BJ (cell line): Measurements from ENCODE around the genes H4C11, H4C12, H2BC17 and NKAPL.

GRCh38 chr6:26730465-26730715 is 70.8 kb upstream of the ZNF322 start:
- CAGE, long polyA plus RNA = no peak
- RRBS = no CpG with 5 or more reads among the region's 14 CpGs

DNA sequence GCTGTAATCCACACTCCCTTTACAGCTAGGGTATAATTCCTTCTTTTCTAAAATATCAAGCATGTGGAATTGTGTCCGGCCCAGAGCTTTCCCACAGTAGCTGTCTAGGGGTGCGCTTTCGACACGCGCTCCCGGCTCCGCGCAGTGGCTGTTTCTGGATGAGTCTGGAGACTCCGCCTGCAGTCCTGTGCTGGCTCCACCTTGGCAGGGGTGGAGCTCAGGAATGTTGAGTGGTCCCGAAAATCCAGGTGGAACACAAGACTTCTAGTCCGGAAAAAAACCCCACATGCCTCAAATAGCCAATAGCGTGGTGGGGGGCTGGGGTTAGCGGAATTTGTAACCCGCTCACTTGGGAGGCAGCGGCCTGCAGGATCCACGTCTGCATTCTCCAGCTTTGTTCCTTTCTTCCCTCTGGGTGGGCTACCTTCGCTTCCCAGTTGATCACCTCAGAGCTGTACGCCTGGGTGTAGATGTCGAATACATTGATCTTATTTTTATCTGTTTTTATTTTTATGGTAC is 83.9 kb upstream of the ZNF322 start:
- CAGE, long polyA plus RNA = no peak
- RRBS = 11% methylated on average over 6 of the region's 19 CpGs

DNA sequence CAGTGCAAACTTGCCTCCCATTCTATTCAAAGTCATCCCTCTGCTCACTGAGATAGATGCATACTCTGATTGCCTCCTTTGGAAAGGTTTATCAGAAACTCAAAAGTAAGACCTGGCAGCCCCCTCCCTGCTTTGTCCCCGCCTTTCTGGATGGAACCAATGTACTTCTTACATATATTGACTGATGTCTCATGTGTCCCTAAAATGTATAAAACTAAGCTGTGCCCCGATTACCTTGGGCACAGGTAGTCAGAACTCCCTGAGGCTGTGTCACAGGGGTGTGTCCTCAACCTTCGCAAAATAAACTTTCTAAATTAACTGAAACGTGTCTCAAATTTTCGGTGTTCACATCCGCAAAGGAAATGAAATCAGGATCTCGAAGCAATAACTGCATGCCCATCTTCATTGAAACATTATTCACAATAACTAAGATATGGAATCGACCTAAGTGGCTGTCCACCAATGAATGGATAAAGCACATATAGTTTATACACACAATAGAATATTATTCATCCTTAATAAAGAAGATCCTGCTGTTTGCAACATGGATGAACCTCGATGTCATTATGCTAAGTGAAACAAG is 114.1 kb downstream of the H2BC11 start:
- CAGE, long polyA plus RNA = no peak
- RRBS = no CpG with 5 or more reads among the region's 9 CpGs

- CAGE, long polyA plus RNA = no peak
- RRBS = no CpG with 5 or more reads among the region's 35 CpGs
These were observed 837 bp downstream of the H2BC12 start for GRCh38 chr6:27145519-27146516.

DNA sequence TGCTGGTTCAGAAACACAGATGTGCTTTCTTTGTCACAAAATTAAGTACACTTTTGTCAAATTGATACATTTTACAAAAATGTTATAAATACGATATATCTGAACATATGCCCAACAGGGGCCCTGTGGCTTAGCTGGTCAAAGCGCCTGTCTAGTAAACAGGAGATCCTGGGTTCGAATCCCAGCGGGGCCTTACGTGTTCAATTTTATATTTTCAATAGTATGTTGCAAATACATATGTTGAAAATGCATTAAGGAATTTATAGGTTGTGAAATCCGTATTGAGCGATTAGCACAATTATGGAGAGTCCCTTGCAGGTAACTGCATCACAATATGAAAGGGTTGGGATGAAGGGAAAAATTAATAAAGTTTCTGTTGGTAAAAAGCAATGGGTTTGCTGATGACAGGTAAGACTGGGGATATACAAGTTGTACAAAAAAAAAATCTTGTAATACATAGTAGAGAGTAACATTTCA is 15.3 kb downstream of the H2AC12 start:
- CAGE, long polyA plus RNA = no peak
- RRBS = no CpG with 5 or more reads among the region's 7 CpGs

DNA sequence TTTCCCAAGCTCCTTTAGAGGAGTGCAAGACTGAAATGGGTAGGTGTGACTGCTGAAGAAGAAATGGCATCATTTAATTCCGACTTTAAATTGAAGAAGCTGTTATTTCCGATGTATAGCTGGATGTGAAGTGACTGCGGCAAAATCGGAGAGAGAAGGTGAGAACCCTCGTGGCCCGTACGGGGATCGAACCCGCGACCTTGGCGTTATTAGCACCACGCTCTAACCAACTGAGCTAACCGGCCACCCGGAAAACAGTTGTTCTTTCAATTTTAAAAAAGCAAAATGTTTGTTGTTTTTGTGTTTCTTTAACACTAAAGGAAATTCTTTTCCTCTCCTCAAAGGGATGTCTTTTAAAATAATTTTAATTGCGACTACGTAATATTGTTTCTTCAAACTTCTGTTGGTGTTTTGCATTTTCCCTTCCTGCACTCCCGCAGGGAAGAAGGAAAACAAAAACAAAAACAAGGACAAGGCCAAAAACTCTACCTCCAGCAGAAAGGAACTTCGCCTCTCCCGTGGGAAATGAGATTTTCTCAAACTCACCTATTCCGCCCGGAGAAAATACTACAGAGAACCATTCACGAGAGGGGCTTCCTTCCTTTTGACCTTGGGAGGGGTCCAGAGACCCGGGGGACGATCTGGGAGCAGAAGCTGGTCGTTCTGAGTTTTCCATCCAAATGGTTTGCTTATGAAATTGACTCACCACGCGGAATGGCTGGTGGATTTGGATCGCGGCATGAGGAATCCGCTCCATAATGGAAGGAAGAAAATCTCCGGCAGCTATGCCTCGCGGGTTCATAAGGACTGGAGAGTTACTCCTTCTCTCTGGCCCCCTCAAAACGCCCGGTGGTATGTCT is 9.9 kb upstream of the PRSS16 start:
- CAGE, long polyA plus RNA = no peak
- RRBS = 5% methylated on average over 8 of the region's 35 CpGs

DNA sequence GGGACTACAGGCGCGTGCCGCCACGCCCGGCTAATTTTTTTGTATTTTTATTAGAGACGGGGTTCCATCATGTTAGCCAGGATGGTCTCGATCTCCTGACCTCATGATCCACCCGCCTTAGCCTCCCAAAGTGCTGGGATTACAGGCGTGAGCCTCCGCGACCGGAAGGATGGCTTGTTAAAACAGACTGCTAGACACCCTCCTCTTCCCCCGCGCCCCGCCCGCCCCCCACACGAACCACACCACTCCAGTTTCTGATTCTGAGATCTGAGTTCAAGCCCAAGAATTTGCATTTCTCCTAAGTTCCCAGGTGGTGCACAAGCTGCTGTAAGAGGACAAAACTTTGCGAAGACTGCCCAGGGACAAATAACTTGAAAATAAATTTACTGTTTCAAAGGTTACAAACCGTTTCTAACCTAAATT is 71.3 kb upstream of the ZNF184 start:
- CAGE, long polyA plus RNA = no peak
- RRBS = no CpG with 5 or more reads among the region's 19 CpGs

- CAGE, long polyA plus RNA = no peak
- RRBS = 0% methylated on average over 1 of the region's 15 CpGs
These were observed 144.8 kb upstream of the ZNF184 start for GRCh38 chr6:27617636-27618222.

DNA sequence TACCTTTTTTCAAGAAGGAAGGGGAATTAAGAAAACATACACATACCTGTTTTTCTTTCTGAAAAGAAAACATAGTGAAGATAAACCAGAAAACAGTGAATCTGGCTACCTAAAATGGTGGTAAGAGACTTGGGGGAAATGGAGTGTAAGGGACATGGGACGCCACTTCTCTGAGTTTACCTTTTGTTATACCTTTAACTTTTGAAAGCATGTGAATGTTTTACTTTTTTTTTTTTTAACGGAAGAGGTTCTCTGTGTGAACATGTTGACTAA is 28.9 kb downstream of the H2BC13 start:
- CAGE, long polyA plus RNA = no peak
- RRBS = no CpG with 5 or more reads among the region's 2 CpGs

DNA sequence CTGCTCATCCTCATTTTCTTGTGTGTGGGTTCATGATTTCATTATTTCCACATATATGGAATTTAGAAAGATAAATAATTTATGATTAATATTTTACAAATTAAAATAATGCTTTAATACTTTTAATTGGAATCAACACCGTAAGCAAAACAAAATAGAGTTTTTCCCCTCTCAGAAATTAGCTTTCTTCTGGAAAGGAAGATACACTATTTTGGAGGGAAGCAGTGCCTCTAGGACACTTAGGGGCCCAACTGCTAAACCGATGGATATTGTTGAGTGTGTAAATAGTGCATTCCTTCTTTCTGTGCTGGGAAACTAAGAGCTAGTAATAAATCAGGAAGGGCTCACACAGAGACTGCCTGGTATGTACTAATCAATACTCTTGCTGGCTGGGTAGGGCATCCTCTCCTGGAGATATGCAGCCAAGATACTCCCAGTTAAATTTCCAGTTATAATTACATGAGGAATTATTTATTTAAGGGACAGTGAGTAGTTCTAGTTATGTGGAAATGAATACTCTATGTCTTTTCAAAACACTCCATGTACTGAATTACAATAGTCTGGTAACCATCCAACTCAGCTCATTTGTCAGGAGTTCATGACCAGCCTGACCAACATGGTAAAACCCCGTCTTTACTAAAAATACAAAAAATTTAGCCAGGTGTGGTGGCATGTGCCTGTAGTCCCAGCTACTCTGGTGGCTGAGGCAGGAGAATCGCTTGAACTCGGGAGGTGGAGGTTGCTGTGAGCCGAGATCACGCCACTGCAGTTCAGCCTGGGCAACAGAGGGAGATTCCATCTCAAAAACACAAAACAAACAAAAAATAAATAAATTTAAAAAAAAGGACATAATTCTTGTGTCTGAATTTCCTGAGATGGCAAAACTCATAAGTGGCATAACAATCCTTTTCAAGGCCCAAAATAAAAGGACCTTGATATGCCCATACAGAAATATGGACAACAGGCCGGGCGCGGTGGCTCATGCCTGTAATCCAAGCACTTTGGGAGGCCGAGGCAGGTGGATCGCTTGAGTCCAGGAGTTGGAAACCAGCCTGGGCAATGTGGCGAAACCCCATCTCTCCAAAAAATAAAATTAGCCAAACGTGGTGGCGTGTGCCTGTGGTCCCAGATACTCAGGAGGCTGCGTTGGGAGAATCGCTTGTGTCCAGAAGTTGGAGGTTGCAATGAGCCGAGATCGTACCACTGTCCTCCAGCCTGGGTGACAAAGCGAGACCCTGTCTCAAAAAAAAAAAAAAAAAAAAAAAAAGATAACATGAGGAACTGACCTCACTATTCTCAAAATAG is 2.2 kb downstream of the H2AC14 start:
- CAGE, long polyA plus RNA = no peak
- RRBS = no CpG with 5 or more reads among the region's 20 CpGs

GRCh38 chr6:27823628-27824366 is at the start of gene H4C11:
H4C11 (plus strand) TSS chr6:27824092.
- CAGE, long polyA plus RNA = no peak
- RRBS = no CpG with 5 or more reads among the region's 51 CpGs

GRCh38 chr6:27829421-27829846 is 1.9 kb downstream of the H4C12 start:
- CAGE, long polyA plus RNA = no peak
- RRBS = no CpG with 5 or more reads among the region's 7 CpGs

DNA sequence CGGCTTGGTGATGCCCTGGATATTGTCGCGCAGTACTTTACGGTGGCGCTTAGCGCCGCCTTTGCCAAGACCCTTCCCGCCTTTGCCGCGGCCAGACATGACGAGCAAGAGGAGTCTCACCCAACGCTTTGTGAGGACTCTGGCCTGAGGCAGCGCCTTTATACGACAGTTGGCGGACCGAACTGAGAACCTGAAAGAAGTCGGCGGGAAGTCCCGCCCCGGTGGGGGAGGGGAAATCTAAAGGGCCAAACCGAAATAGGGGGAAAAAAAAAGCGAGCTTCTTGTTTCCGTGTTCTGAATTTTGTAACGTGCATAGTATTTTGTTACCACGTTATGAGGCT is at the start of gene H4C12:
Gene H4C12 (minus strand): TSS at position 132 of the 341 bp plus-strand sequence.
- CAGE, long polyA plus RNA = no peak
- RRBS = no CpG with 5 or more reads among the region's 25 CpGs

- CAGE, long polyA plus RNA = no peak
- RRBS = no CpG with 5 or more reads among the region's 14 CpGs
These were observed 285 bp upstream of the H2AC16 start for GRCh38 chr6:27864897-27865166.

GRCh38 chr6:27893315-27894274 is at the start of gene H2BC17:
H2BC17 (plus strand) TSS chr6:27893425.
- CAGE, long polyA plus RNA = no peak
- RRBS = no CpG with 5 or more reads among the region's 46 CpGs

DNA sequence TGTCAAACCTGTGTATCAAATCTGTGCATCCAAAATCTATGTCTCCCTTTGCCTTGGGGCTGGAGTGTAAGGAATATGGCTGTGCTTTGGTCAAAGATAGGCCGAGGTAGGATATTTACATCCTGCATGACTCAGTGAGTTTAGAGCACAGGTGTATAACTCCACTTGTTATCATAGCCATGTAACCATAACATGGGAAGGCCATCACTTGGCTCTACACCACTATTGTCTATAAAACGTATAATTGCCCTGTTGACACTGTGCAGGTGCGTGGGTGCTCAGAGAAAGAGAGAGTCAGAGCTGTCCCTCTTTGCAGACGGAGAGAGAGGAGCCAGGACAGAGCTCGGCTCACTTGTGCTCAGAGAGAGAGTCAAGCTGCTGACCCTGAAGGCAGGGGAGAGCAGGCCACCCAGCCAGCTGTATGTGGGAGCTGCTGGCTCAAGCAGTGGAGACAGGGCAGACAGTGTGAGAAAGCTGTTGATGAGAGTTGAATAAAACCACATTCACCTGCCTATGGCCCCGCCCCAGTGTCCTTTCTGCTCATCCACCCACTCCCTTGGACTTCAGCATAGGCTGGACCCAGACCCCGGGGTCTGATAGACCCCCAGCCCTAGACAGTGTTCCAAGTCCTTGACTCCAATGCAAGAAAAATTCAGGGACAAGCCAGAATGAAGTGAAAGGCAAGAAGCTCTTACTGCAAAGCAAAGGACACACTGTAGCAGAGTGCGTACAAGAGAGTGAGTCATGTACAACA is 46.1 kb downstream of the OR2B6 start:
- CAGE, long polyA plus RNA = no peak
- RRBS = no CpG with 5 or more reads among the region's 8 CpGs

- CAGE, long polyA plus RNA = no peak
- RRBS = no CpG with 5 or more reads among the region's 3 CpGs
These were observed 6.3 kb upstream of the ZKSCAN8 start for GRCh38 chr6:28135407-28135750.

DNA sequence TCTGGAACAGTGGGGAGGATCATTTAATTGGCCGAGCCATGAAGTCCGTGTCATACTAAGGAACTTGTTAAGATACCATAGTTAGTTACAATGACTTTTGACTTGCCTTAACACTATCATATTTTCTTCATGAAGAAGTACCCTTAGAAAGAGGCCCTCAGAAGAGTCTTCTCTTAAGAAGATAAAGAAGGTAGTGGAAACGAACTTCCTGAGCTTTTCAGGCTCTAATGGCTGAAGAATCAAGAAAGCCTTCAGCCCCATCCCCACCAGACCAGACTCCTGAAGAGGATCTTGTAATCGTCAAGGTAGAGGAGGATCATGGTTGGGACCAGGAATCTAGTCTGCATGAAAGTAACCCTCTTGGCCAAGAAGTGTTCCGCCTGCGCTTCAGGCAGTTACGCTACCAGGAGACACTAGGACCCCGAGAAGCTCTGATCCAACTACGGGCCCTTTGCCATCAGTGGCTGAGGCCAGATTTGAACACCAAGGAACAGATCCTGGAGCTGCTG is 6.6 kb downstream of the ZKSCAN8 start:
- CAGE, long polyA plus RNA = no peak
- RRBS = no CpG with 5 or more reads among the region's 9 CpGs

GRCh38 chr6:28258861-28259481 is at the start of gene NKAPL:
NKAPL (plus strand) TSS chr6:28259297.
- CAGE, long polyA plus RNA = start-site peak on the plus strand at chr6:28259283-28259335, 18 and 14 reads in 2 replicates
- RRBS = no CpG with 5 or more reads among the region's 35 CpGs

DNA sequence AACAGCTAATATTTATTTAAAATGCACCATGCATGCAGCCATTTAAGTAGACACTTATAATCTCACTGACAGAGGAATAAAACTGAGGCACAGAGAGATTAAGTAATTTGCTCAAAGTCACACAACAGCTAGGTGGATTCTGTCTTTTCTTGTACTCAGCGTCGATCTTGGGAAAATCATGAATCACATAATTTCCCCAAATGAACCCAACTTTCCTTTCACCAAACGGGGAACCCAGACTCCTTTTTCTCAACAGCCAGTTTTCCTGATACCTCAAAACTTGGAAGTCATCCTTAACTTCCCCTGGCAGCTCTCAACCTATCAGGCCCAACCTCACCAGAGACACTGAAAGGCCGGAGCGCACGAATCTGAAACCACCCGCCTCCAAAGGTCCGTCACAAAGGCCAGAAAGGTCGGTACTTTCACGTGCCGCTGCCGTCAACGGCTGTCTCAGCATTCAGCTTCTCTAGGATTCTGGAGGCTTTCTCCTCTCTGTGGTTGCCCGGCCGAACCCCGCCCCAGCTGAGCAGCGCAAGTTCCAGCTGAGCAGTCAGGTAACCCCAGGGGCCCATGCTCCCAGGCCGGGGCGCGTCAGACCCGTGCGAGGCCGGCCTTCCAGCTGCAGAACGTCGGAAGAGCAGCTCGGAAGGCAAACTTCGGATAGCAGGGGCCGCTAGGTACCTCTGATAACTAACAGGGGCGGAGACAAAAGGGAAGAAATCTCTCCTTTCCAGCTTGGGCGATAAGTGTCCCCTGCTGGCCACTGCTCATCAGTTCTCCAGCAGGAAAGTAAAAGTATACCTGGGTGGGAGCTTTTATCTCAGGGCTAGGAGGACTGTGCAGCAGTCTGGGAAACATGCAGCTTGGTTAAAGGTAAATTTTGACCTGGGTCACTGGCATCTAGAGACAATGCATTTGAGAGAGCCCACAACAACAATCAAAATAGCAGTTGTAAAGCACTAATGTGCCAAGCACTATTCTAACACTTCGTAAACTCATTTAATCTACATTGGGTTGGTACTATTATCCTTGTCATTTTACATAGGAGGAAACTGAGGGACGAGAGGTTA is 16.2 kb downstream of the ZSCAN12 start:
- CAGE, long polyA plus RNA = no peak
- RRBS = 8% methylated on average over 5 of the region's 32 CpGs